ENCODE measurements around the genes MAPK11 and ARSA.

GRCh38 chr22:50269595-50270818, at the start of gene MAPK11:
Gene MAPK11, minus strand, starts transcription at chr22:50270380.
- RRBS, result 4% methylated on average over 73 of the region's 118 CpGs

DNA sequence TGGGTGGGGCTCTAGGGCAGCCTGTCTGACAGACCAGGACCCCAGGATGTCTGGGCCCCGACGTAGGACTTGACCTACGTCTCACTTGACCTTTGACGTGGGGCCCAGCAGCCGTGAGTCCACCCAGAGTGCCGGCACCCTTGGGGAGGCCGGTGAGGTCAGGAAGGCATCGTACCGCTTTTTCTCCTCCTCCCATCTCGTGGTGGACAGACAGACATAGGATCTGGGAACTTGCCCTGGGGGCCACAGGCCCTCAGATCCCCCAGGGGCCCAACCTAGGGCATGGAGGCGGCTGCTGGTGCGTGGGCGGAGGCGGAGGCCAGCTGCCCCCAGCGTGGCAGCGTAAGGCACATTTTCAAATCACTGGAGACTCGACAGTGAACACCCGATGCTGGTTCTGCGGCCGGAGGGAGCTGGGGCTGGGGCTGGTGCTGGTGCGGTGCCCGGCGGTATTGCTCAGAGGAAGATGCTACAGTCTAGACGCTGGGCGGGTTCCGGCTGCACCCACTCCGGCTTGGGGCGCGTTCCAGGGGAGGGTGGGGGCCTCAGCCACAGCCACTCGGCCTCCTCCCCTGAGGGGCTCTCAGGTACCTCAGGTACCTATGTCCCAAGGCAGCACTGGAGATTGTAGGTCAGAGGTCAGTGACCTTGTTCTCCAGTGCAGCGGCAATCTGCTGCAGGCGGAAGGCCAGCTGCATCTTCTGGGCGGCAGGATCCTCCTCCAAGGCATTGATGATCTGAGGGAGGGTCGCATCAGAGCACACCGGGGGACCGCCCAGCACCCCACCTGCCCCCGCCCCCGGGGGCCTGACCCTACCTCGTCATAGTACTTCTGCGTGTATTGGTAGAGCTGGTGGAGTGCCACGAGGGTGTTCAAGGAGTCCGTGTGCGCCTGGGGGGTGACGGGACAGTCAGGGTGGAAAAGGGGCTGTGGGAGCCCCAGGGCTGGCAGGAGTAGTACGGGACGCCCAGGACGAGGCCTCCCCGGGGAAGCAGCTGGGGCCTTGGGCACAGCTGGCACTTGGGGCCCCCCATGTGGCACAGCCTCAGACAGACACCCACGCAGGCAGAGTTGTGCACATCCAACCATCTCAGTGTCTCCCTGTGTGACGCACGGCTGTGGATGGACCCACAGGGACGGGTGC, 5.3 kb upstream of the MAPK11 start:
- RRBS, result 93% methylated on average over 8 of the region's 52 CpGs

- RRBS, result 97% methylated on average over 39 of the region's 99 CpGs
Observed at GRCh38 chr22:50299073-50300134, 8.0 kb downstream of the PLXNB2 start.

GRCh38 chr22:50308262-50309166, 1.1 kb upstream of the PLXNB2 start:
- RRBS, result no CpG with 5 or more reads among the region's 14 CpGs

DNA sequence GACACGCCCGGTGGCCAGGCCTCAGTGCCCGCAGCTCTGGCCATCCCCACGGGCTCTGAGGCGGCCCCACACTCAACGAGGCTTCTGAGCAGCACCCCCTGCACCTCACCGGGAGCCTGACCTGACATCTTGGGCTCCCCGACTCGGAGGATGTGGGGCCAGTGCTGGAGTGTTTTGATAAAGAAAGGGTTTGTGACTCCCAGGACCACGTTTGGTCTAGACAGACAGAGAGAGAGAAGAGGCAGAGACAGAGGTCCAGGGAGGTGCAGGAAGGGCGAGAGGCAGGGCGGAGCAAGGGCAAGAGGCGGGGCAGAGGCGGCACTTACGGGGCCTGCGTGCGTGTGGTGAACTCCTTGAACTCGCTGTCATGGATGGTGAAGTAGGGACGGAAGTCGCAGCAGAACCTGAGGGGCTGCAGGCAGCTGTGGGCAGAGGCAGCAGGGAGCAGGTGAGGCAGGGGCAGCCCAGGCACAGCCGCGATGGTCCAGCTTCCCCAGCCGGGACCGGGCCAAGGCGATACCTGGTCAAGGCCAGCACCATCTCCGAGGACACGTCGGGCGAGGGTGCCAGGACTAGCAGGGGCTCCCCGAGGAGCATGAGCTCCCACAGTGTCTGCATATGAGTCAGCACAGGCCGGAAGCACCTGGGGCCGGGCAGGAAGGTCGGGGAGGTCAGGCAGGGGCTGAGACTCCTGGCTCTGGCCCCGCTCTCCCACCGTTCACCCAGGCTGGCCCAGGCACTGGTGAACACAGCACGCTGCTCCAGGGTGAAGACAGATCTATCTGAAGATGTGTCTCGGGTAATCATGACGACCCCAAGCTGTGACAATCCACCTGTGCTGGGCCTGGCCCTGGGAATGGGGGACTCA, 7.1 kb upstream of the PLXNB2 start:
- RRBS, result 77% methylated on average over 4 of the region's 38 CpGs

- RRBS, result no CpG with 5 or more reads among the region's 6 CpGs
Observed at GRCh38 chr22:50377178-50377759, 34.1 kb downstream of the PPP6R2 start.

DNA sequence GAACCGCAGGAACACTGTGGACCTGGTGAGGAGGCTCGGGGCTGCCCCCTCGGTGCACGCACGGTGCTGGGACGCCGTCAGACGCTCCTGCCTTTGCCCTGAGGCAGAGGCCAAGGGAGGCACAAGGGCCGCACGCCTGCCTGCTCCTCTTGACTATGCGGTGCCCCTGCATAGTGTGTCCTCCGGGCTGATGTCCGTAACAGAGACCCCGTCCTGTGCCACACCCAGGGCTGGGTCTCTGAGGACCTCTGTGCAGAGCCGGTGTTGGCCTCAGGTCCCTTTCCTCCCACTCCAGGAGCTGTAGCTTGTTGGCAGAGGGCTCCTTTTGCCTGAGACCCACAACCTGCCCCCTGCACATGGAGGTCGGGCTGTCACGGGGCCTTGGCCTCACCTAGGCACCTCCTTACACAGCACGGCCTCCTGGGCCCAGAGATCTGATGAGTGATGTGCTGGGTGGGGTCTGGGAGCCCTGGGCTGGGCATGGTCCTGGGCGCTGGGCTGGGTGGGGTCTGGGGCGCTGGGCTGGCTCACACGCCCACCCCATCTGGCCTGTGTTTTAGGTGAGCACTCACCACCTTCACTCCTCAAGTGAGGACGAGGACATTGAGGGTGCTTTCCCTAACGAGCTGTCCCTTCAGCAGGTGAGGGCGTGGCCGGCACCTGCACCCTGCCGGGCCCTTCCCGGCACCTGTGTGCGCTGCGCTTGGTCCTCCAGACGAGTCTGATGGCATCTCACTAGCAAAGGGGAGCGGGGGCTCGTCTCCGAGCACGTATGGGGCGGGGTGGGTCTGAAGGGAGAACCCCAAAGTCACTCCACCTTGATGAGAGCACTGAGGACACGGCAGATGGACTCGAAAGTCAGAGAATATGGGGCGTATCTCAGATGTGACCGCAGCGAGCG, 38.2 kb downstream of the SBF1 start:
- RRBS, result 98% methylated on average over 4 of the region's 41 CpGs

GRCh38 chr22:50461472-50462159, 13.2 kb downstream of the SBF1 start:
- RRBS, result 98% methylated on average over 18 of the region's 39 CpGs

- RRBS, result no CpG with 5 or more reads among the region's 15 CpGs
Observed at GRCh38 chr22:50523652-50523909, 1.8 kb downstream of the SCO2 start.

- RRBS, result 95% methylated on average over 7 of the region's 24 CpGs
Observed at GRCh38 chr22:50571005-50571856, 7.0 kb downstream of the CPT1B start.

GRCh38 chr22:50613468-50614080, 13.0 kb downstream of the MAPK8IP2 start:
- RRBS, result no CpG with 5 or more reads among the region's 19 CpGs

DNA sequence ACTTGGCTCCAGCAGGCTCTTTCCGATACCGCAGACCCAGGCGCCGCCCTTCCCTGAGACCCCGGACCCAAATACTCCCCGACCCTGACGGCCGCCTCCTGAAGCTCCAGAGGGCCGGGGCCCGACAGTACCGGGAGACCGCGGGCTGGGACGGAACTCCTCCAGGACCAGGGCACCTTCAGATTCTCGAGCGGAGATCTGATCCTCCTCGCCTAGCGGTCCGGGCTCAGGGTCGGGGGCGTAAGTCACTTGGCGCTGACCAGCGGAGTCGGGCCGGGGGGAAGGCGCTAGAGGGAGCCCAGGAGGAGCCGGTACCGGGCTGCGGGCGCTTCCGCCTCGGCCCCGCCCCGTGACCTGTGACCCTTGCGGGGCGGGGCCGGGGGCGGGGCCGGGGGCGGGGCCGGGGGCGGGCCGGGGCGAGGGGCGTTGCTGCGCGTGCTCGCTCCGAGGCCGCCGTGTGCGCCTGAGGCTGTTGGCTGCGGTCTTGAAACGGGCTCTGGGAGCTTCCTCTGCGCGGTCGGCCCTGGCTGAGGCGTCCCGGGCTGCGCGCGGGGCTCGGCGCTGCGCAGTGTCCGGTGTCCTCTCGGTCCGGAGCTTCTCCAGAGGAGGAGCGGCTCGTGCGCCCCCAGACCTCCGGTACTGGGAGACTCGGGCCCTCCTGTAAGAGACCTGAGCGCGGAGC, at the start of gene ARSA:
Gene ARSA (minus strand): TSS at position 338 of the 682 bp plus-strand sequence.
- RRBS, result 3% methylated on average over 57 of the region's 75 CpGs

- RRBS, result 91% methylated on average over 2 of the region's 12 CpGs
Observed at GRCh38 chr22:50699459-50700061, 38.4 kb upstream of the ACR start.

- RRBS, result no CpG with 5 or more reads among the region's 9 CpGs
Observed at GRCh38 chr22:50734295-50734619, 3.7 kb upstream of the ACR start.